A549 (cell line): ENCODE measurements around the genes TMEM237, MPP4, ALS2, CYP20A1 and RAPH1.

DNA sequence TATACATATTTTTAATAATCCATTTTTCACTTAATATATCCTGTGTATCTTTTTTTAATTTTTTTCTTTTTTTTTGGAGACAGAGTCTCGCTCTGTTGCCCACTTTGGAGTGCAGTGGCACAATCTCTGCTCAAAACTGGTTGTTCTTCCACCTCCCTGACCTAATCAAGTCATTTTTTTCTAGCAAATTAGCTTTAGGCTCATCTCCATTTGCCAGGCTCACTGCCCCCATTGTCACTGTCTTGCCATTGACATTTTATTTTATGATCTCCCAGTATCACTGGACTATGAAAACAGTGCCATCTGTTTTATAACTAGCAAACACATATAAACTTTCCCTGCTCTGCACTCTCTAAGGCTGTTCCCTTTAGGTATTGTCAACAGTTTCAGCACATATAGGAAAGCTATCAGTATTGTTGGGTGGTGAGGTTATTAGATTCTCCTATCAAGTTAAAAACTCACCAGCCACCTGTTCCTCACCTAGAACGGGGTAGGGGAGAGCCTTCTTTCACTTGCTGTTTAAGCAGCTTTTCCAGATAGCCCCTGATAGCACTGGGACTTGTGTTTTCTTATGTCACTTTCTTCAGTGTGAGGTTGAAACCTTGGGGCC is 32.4 kb downstream of the CFLAR start:
- PRO-cap: no peak
CAGE:
- cytosol, long polyA plus RNA: no peak
- long polyA plus RNA: no peak
- nucleus, long polyA plus RNA: no peak

DNA sequence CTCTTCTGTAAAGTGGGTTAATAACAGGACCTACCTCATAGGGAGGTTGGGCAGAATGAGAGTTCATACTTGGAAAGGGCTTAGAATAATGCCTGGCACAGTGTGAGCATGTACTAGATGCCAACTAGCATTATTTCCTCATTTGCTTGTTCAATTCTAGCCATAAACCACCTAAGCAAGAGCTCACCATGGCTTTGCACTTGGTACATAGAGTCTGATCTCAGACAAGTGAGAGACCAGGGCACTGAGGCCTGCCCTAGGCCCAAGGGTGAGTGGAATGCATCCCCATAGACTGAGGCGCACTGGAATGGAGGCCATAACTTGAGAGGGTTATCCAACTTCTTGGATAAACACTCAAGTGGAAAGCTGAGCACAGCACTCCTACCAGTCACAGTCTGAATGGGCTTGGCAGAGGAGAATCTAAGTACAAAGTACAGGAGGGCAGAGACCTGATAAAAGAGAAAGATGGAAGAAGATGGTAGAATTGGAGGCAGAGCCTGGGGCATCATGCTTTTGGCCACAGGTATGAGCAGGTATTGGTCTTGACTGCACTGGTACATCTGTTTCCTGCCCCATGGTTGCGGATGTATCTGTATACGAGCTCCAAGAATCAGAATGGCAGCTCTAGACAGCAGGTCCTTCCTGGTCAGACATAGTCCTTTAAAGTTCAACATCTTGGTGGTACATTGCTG is 30.4 kb upstream of the CASP10 start:
- PRO-cap: no peak
CAGE:
- cytosol, long polyA plus RNA: no peak
- long polyA plus RNA: no peak
- nucleus, long polyA plus RNA: no peak

GRCh38 chr2:201183842-201184342 is 951 bp downstream of the CASP10 start:
- PRO-cap: no peak
CAGE:
- cytosol, long polyA plus RNA: no peak
- long polyA plus RNA: no peak
- nucleus, long polyA plus RNA: no peak

DNA sequence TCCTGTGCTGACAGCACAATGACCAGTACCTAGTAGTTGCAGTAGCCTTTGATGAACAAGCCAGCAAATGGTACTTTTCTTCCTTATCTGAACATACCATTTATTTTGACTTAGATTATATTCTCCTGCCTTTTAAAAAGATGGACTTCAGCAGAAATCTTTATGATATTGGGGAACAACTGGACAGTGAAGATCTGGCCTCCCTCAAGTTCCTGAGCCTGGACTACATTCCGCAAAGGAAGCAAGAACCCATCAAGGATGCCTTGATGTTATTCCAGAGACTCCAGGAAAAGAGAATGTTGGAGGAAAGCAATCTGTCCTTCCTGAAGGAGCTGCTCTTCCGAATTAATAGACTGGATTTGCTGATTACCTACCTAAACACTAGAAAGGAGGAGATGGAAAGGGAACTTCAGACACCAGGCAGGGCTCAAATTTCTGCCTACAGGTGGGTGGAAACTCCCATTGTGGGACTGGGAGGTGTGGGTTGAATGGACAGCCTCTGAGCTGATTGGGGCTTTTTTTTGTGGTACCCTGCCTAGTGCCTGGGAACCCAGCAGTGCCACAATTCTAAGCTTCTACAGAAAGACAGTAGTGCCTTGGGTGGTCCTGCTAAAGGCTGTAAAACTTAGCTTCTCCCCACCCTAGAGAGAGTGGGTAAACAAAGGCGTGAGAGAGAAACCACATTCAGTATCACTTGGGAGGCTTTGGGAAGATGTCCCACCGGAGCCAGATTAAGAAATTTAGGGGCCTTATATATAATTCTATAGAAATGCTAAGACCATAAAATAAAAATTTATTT is 6.2 kb downstream of the CASP8 start:
- PRO-cap: no peak
CAGE:
- cytosol, long polyA plus RNA: no peak
- long polyA plus RNA: no peak
- nucleus, long polyA plus RNA: no peak

DNA sequence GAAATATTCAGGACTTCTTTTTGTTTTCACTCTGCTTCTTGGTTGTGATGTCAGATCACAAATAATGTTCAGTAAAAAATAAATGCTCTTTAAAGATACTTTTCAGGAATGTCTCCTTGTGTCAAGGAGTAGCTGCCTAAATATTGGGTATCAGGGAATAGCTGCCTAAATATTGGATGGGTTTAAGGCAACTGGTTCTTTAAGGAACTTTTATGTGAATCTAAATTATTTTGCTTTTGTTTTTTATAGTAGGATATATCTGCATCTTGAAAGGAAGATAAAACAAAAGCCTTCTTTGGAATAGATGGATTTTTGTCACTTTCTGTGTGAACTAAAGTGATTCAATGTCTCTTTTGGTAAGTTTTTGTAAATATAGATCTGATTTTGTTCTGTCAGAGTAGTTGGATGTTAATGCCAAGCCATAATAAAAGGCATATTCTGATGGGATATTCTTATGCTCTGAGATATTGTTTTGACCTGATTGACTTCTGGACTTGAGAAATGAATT is 3.0 kb downstream of the STRADB start:
- PRO-cap: no peak
CAGE:
- cytosol, long polyA plus RNA: no peak
- long polyA plus RNA: no peak
- nucleus, long polyA plus RNA: no peak

- PRO-cap: no peak
CAGE:
- cytosol, long polyA plus RNA: start-site peak on the minus strand at chr2:201643450-201643513, 100 and 67 reads in 2 replicates
- long polyA plus RNA: start-site peak on the minus strand at chr2:201643459-201643534, 70 and 33 reads in 2 replicates
- nucleus, long polyA plus RNA: start-site peak on the minus strand at chr2:201643451-201643516, 21 and 114 reads in 2 replicates
These were observed at the start of gene TMEM237 for GRCh38 chr2:201642932-201643797. Gene TMEM237 (minus strand): TSS chr2:201643503.

GRCh38 chr2:201698503-201698996 is at the start of gene MPP4:
Gene MPP4 (minus strand): TSS chr2:201698644.
- PRO-cap: no peak
CAGE:
- cytosol, long polyA plus RNA: no peak
- long polyA plus RNA: no peak
- nucleus, long polyA plus RNA: no peak

GRCh38 chr2:201757204-201757762 is 23.4 kb downstream of the ALS2 start:
- PRO-cap: no peak
CAGE:
- cytosol, long polyA plus RNA: no peak
- long polyA plus RNA: no peak
- nucleus, long polyA plus RNA: no peak

- PRO-cap: bidirectional peak, plus-strand start at chr2:201780977, minus-strand start at chr2:201780907
CAGE:
- cytosol, long polyA plus RNA: no peak
- long polyA plus RNA: start-site peak on the minus strand at chr2:201780895-201780941, 496 and 311 reads in 2 replicates
- nucleus, long polyA plus RNA: start-site peak on the minus strand at chr2:201780895-201780936, 70 and 93 reads in 2 replicates
These were observed at the start of gene ALS2 for GRCh38 chr2:201780683-201781801. Gene ALS2 (minus strand): TSS chr2:201780933.

DNA sequence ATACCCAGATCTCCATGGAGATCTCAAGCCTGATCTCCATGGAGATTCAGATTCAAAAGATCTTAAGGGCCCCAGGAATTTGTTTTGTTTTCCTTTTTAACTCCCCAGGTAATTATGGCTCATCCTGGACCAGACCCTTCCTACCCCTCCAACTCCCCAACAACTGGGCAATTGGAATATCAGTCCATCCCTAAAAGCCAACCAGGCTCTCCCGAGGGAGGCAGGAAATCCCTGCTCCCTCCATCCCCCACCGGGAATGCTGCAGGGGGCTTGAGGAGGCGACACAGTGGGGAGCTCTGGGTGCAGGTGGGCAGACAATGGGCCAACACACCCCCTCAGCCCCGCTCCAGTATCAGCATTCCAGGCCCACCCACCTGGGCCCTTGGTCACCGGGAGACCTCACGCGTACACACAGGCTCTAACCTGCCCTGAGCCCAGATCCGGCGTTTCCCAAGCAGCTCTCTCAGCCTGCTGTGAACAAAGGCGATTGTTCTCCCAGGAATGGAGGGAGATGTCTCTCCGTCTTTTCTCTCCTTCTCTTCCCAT is 37.7 kb upstream of the FZD7 start:
- PRO-cap: no peak
CAGE:
- cytosol, long polyA plus RNA: no peak
- long polyA plus RNA: no peak
- nucleus, long polyA plus RNA: no peak

DNA sequence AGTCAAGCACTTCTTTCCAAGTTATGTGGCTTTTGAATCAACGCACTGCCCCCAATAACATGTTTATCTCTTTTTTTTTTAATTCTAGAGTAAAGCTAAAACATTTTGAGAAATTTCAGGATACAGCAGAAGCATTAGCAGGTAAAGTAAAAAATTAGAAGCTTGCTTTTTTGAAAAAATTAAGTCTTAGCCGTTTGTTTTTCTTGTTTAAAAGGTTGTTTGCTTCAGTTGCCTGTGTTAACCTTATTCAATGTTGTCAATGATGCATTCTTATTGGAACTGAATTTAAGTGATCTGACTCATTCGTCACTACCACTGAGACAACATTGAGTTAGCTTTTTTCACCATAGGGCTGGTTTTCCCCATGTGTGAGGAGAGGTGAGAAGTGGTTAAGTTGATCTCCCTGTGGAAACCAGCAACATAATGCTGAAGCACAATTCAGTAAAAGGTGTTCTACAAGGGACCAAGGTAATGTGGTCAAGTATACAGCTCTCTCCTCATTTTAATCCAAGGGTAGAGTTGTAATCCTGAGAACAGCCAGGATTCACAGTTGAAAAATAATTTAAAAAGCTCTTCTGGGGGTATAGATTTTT is 12.4 kb downstream of the NOP58 start:
- PRO-cap: no peak
CAGE:
- cytosol, long polyA plus RNA: no peak
- long polyA plus RNA: no peak
- nucleus, long polyA plus RNA: no peak

DNA sequence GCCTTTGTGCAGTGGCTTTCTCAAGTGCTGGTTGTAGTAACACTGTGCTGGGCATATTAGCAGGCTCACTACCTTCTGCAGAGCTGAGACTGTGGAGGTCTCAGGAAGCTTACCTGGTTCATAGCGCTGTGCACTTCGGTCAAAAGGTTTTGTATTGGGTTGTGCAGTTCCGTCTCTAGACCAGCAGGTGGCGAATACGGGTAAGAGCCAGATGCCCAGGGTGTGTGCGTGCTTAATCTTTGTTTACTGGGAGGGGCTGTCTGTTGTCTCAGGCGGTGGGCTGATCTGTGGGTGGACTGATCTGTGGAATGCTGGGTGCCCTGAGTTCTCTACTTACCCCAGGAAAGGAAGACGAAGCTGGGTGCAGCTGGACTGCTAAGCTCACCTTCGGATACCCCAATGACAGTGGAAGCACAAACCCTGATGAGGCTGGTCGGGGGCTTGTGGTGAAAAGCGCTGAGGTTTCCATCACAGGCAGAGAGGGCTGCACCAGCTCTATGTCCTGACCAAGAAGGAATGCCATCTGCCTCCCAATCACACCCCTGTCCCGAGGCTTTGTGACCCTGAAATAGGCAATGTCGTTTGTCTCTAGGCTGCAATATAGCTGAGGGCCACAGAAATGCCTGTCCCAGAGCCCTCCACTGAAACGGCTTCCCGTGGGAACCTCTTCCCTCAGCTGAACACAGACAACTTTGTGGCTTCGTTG is 46.0 kb upstream of the FAM117B start:
- PRO-cap: no peak
CAGE:
- cytosol, long polyA plus RNA: no peak
- long polyA plus RNA: no peak
- nucleus, long polyA plus RNA: no peak

DNA sequence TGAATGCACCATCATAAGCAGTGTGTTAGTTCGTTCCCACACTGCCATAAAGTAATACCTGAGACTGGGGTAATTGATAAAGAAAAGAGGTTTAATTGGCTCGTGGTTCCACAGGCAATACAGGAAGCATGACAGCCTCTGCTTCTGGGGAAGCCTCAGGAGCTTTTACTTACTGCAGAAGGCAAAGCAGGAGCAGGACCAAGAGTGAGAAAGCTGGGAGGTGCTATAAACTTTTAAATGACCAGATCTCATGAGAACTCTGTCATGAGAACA is 55.8 kb downstream of the NBEAL1 start:
- PRO-cap: no peak
CAGE:
- cytosol, long polyA plus RNA: no peak
- long polyA plus RNA: no peak
- nucleus, long polyA plus RNA: no peak

- PRO-cap: bidirectional peak, plus-strand start at chr2:203239018, minus-strand start at chr2:203238906; bidirectional peak, plus-strand start at chr2:203239344, minus-strand start at chr2:203239237
CAGE:
- cytosol, long polyA plus RNA: no peak
- long polyA plus RNA: no peak
- nucleus, long polyA plus RNA: no peak
These were observed at the start of gene CYP20A1 for GRCh38 chr2:203238431-203239461. Gene CYP20A1 (plus strand): TSS chr2:203239018.

DNA sequence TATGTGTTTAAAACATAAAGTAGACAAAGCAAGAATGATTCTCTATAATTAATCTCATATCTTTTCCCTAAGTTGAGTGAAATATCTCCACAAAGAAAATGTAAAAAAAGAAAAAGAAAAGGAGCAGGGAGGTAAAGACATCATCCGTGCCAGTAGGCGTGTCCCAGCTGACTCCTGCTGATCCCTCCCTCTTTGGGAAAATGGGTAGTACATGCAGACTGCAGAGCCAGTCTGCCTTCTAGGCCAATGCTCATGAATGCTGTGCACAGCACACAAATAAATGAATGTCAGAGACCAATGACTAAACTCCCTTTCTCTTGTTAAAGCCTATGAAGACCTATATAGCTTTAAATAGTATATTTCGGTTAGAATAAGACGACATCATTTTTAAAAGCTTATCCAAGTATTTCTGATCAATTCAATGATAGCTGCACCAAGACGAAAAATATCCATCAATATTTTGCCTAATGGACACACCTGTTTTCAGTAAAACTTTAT is 64.7 kb downstream of the RAPH1 start:
- PRO-cap: no peak
CAGE:
- cytosol, long polyA plus RNA: no peak
- long polyA plus RNA: no peak
- nucleus, long polyA plus RNA: no peak

DNA sequence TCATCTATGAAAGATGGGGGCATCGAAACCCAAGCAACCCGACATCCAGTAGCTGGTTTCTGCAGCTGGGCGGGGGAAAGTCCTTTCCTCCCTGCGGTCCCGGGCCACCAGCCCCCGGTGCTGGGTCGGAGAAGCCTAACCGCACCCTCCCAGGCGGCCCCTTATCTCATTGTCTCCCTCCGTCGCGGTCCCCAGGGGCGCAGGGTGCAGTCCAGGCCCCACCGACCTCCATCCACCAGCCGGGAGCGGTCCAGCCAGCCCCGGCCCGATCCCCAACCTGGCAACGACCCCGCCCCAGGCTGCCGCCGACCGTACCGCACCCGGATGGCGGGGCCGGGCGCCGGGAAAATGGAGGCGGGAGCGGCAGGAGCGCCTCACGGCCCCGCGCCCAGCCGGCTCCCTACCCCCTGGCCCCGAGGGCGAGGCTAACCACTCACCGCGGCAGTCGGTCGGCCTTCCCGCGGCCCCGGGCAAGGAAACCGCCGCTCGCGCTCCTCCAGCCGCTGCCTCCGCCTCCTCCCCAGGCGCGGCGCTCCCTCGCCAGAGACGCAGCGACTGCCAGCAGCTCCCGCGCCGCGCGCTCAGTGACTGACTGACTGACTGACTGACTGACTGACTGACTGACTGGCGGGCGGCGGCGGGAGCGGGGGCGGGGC is at the start of gene RAPH1:
RAPH1 (minus strand) TSS at position 628 of the 656 bp plus-strand sequence.
- PRO-cap: bidirectional peak, plus-strand start outside the sequence, minus-strand start at position 591 of the sequence
CAGE:
- cytosol, long polyA plus RNA: no peak
- long polyA plus RNA: no peak
- nucleus, long polyA plus RNA: no peak

DNA sequence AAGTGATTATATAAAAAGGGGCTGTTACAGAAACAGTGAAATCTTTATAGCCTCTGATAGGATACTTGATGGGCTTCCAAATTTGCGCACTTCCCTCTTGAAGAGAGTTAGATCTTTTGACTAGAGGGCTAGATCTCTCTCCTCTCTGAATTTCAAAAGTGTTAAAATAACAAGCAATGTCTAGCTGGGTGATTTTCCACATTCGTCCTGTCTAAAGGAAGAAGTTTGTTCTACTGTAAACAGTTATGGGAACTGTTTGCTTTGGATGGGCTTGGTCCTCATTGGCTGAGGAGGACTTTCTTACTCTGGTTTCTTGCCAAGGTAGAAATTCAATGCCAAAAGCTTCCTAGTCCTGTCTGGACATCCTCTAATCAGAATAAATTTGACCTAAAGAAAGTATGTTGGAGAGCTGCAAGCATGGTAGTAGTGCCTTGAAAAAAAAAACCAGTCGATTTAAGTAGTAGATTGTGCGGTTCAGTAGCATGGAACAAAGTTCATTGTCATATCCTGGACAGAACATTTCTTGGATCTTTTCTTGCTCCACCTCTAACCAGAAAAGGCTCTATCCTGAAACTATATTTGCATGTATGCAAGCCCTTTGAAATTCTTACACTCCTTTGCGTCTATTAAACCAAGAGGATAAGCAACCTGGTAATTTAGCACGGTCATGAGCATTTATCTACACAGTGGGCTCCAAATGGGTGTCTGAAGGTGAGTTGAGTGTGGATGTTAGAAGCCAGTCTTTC is 47.5 kb upstream of the RAPH1 start:
- PRO-cap: no peak
CAGE:
- cytosol, long polyA plus RNA: no peak
- long polyA plus RNA: no peak
- nucleus, long polyA plus RNA: no peak

GRCh38 chr2:203636911-203637284 is 69.5 kb upstream of the CD28 start:
- PRO-cap: no peak
CAGE:
- cytosol, long polyA plus RNA: no peak
- long polyA plus RNA: no peak
- nucleus, long polyA plus RNA: no peak

GRCh38 chr2:203684814-203685705 is 21.4 kb upstream of the CD28 start:
- PRO-cap: no peak
CAGE:
- cytosol, long polyA plus RNA: no peak
- long polyA plus RNA: no peak
- nucleus, long polyA plus RNA: no peak

- PRO-cap: no peak
CAGE:
- cytosol, long polyA plus RNA: no peak
- long polyA plus RNA: no peak
- nucleus, long polyA plus RNA: no peak
These were observed 17.7 kb upstream of the CD28 start for GRCh38 chr2:203688627-203689194.